Myometrial cell (primary cell): ENCODE measurements around a stretch of chr10.

DNA sequence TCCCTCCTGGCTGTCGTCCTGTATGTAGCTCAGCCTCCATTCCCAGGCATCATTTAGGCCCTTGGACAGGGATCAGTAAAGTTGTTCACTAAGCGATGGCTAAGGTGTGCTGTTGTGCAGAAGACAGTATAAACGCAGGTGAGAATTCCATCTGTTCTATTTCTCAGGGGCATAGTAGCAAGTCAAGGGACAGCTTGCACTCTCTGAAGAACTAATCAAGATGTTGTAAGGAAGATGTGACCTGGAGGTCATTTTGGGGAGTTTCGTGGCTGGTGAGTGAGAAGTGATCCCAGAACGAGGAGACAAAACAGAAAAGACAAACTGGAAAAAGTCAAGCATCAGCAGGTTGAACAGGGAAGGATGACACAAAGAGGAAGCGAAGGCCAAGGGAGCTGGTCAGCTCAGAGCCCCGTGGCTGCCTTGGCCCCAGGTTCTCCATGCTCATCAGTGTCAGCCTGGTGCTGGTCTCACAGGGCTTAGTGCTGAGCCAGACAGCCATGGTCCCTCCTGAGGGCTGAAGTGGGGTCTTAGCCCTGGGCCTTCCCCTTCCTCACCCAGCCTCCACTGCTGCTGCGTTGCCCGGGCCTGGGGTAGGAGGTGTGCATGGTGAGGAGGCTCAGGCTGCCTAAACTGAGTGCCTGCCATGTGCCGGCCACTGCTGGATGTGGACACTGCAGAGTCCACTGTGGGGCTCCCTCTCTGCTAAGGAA lies 183.5 kb downstream of the PFKFB3 start:
- RAMPAGE, long total RNA = no peak

- RAMPAGE, long total RNA = no peak
Observed at GRCh38 chr10:6515333-6515950, 64.6 kb downstream of the PRKCQ start.

DNA sequence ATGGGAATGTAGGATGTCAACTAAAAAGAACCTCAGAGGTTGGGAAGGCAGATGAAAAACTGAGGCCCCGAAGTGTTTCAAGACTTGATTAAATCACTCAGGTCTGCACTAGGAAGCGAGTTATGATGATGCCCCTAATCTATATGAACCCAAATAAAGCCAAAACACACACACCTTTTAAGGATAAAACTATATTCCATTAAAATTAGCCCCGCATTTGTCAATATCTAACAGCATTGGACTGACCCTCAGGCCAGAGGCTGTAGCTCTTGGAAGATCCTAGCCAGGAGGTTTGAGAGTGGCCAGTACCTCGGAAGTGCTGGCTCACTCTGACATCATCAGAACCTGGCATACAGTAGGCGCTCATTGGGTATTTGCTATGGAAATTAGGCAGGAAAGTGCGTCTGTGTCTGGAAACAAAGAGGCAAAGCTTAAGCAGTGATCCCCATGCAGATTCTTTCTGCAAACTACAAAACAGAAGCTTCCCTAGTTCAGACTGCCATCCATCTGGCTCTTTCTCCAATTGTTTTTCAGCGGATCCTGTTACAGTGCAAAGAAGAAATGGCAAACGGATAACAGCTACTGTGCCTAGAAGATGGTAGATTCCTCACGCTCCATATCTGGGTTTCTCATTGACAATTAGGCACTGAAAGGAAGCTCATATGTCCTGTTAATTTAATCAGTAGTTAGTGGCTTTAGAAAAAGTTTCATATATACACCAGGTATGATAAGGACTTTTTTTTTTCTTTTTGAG lies 1.7 kb upstream of the PRKCQ start:
- RAMPAGE, long total RNA = no peak

- RAMPAGE, long total RNA = no peak
Observed at GRCh38 chr10:6597374-6598002, 17.4 kb upstream of the PRKCQ start.

GRCh38 chr10:7233178-7233582 lies 177.7 kb downstream of the SFMBT2 start:
- RAMPAGE, long total RNA = no peak

GRCh38 chr10:7251944-7252629 lies 158.7 kb downstream of the SFMBT2 start:
- RAMPAGE, long total RNA = no peak

- RAMPAGE, long total RNA = no peak
Observed at GRCh38 chr10:7334475-7335031, 76.3 kb downstream of the SFMBT2 start.

DNA sequence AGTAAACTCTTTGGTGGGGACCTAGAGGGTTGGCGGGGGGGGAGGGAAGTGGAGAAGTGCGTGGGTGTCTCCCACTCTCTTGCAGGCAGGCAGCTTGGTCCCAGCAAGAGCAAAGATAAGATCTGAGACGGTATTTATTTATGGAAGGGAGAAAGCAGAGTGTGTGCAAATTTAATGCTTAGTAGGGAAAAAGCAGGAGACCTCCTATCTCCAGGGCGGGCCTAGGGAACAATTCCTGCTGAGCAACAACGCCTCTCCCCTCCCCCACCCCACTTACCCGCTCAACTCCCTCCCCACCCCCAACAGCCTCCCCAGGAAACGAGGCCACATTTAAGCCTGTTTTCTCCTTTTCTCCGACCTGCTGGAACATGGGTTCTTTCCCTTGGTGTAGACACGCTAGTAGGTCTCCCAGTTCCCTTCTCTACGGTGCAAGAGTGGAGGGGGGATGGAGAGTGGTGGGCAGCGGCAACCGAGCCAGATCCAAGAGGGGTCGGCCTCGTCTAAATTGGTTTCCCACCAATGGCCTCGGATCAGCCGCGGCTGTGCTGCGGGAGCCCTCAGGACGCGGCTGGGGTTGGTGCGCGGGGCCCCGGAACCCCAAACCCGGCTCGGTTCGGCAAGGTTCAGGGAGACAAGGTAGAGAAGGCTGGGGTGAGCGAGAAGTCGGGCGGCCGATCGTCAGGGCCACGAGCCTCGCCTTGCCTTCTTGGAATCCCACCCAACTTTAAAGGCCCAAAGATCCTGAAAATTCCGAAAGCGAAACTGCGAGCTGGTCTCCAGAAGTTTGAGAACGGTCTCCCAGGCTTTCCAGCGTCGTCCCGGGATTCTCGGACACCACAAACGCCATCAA lies 3.7 kb downstream of the SFMBT2 start:
- RAMPAGE, long total RNA = no peak

DNA sequence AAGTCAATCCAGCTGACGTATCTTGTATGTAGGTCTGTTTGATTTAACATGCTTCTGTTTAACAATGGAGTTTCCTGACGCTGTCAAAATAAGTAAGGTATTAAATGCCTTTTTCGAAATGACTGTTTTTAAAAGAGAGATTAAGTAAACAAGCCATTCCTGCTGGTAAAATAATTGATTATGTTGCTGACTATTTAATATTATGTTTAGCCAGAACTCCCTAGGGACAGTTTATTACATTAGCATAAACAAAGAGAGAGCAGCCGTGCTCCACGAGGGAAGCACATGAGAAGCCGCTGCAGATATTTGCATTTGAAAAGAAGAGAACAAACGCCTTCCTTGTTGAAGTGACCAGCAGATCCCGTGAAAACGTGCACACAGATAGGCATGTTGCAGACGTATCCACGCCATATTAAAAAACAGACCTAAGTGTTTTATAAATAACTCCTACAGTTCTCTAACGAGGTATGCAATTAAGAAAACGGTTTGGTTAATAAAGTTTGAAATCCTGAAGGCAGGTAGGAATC lies 22.5 kb upstream of the SFMBT2 start:
- RAMPAGE, long total RNA = no peak

DNA sequence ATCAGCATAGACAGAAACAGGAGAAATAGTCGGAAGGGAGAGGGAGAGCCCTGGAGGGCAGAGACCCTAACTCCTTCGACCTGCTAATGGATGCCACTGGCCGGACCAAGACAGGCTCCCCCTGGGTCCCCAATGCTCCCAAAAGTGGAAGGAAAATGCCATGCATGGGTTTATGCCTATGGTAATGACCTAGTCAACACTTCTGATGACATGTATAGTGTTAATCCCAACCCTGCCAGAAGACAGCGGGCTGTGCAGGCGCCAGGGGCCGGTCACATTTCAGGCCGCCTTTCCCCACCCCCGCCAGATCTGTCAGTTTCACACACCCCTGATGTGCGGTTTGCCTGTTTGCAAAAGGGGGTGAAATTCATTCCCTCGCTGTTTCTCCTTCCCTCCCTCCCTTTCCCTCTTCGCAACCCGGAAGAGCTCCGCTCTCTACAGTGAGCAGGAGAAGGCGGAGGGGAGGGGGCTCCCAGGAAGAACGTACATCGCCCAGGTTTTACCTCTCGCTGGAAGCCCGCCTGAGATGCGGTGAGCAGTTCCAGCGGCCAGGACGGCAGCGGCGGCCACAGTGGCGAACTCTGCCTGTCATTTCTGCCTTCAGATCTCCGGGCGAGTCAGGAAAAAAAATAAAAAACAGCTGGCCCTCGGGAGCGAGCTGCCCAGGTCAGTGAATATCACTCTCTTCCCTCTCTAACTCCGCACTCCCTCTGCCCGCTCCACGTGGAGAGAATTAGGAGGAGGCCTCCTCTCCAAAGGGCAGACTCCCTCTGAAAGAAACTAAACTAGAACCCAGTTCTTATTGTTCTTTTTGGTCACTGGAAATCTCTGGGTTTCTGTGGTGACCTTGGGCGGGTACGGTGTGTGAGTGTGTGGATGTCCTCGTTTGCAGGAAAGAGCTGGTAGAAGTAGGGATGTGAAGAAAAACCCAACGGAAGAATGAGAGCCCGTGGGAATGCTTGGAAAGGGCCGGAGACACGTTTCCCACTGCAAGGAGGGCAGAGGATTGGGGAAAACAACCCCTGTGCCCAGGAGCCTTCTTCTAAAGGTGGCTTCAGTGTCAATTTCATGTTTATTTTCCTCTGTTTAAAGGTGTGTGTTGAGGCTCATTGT lies 9.3 kb upstream of the GATA3 start:
- RAMPAGE, long total RNA = no peak

- RAMPAGE, long total RNA = no peak
Observed at GRCh38 chr10:8056784-8057525, 2.5 kb downstream of the GATA3 start.

GRCh38 chr10:8402351-8402903 lies 347.9 kb downstream of the GATA3 start:
- RAMPAGE, long total RNA = no peak

DNA sequence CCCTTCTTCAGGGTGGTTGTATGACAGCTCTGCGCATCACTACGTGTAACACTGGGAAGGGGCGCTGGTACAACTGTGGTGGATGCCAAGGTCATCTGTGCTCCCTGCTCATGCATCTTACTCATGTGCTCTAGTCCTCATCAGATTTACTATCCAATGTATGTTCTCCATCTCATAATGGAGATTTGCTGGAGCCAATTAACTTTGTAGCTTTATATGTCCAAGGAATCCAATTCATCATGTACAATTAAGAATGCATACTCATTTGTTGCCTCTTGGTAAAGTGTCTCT lies 1261.8 kb upstream of the CELF2 start:
- RAMPAGE, long total RNA = no peak

DNA sequence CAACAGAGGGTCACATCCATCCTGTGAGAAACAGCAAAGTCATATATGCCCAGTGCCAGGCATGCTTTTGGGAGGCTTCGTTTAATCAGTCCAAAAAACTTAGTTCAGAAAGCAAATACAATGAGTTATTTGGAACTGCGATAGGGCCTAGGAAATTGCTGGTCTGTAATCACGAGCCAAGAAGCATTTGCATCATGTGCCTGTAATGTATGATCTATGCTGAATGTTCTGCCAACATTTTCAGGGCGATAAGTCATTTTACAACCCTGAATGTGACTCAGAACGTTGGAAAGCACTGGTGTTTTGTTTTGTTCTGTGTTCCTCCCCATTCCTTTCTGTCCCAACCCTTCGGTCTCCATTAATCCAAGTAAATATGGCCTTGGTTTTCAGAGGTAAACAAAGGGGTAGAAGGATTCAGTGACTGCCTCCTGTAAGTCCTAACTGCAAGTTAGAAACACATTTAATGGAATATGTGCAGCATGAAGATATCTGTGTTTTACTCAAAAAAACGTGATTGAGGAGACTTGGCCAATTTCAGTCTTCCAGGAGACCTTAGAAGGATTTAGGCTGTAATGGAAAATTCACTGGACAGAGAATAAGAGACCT lies 411.8 kb upstream of the CELF2 start:
- RAMPAGE, long total RNA = no peak

DNA sequence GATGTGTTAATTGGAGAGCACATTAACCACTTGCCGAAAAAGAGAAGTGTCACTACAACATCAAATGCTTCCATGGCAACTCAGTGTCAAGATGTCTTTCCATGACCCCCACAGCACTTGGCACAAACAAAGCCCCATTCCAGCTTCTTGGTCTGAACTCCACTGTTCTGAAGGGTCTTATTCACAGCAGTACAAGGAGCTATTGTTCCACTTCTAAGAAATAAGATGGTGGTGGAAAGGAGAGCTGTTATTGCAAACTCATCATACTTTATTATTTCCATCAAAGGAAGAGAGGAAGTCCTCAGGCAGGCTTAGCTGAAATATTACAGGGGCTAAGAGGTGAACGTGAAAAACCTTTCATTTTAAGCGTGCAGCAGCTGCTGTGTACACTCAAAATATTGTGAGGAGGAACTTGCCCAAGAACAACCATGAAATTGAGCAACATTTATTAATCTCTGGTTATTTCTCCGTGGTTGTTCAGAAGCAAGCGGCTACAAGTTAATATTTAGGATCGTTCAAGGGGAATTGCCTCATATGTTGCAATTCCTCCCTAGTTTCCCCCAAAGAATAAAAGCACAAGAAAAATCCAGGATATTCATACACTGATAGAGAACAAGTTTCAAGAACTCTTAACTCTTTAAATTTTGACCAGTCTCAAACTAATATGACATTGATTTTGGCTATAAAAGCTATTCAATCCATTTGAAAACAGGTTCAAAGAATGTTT lies 354.7 kb upstream of the CELF2 start:
- RAMPAGE, long total RNA = no peak

GRCh38 chr10:10801048-10801307 lies 216.7 kb upstream of the CELF2 start:
- RAMPAGE, long total RNA = no peak

- RAMPAGE, long total RNA = no peak
Observed at GRCh38 chr10:11014558-11015241, 3.0 kb upstream of the CELF2 start.

DNA sequence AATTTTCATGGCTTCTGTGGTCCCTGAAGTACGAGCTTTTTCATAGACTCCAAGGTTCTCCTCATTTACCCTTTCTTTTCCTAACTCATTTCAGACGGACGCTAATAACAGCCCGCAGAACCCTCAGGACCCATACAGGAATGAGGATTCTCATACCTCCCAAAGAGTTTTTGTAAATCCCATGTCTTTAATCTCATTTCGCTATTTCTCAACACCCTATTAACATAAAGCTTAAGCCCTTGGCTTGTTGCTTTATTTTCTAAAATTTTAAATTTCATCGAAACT lies 28.8 kb downstream of the CELF2 start:
- RAMPAGE, long total RNA = no peak

DNA sequence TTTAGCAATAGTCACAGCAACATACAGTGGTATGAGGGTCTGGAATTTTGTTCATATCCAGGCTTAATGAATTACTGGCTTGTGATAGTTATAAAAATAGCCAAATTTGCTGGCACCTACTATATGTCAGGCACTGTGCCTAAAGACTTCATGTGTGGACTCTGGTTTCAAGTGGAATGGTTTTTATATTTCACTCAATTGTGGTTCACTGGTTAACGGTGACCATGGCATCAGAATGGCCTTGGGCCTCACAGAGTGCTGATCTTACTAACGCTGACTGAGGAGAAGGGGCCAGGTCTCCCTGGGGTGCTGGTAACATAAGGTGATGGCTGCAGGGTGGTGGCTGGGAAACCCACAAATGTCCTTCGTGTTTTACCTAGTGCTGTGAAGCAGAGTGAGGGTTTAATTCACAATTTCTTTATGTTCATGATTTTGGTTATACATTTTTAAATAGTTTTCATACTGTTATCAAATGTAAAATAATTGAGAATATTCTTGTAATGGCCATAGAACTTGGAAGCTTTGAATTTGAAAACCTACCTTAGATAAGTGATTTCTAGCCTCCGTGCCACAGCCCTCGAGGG lies 55.9 kb downstream of the CELF2 start:
- RAMPAGE, long total RNA = no peak

DNA sequence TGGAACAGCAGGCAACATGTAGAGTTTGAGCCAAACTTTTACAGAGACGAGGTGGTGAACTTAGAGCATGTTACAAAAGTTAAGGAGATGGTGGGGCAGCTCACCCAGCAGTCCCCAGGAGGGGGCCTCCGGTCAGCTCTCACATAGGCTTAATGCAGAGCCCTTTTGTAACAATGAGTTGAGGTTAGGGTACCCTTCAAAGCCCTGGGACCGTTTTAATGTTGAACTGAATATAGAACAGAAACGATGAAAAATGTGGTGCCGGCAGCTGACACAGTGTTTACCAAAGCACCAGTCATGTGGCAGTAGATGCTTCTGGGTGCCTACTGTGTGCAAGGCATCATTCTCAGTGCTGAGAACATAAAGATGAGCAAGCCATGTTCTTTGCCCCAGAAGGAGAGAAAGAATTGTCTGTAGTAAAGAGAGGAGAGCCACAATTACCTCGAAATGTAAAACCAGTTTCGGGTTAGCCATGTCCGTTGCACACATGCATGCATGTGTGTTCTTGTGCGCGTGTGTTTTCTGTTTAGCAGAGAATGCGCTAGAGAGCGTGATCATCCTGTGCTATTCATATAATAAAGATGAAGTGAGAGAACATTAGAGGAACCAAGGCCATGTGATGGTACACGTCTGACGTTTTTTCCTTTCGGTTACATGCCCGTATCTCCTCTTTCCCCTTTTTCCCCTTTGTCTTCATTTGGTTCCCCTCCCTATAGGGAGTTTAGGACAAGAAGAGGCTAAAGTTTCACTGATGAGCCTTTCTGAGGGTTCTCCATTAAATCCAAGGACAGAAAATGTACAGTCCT lies 158.0 kb downstream of the CELF2 start:
- RAMPAGE, long total RNA = no peak